Epithelial cell of proximal tubule (primary cell): ENCODE results near the genes SPTLC1 and ZNF484.

DNA sequence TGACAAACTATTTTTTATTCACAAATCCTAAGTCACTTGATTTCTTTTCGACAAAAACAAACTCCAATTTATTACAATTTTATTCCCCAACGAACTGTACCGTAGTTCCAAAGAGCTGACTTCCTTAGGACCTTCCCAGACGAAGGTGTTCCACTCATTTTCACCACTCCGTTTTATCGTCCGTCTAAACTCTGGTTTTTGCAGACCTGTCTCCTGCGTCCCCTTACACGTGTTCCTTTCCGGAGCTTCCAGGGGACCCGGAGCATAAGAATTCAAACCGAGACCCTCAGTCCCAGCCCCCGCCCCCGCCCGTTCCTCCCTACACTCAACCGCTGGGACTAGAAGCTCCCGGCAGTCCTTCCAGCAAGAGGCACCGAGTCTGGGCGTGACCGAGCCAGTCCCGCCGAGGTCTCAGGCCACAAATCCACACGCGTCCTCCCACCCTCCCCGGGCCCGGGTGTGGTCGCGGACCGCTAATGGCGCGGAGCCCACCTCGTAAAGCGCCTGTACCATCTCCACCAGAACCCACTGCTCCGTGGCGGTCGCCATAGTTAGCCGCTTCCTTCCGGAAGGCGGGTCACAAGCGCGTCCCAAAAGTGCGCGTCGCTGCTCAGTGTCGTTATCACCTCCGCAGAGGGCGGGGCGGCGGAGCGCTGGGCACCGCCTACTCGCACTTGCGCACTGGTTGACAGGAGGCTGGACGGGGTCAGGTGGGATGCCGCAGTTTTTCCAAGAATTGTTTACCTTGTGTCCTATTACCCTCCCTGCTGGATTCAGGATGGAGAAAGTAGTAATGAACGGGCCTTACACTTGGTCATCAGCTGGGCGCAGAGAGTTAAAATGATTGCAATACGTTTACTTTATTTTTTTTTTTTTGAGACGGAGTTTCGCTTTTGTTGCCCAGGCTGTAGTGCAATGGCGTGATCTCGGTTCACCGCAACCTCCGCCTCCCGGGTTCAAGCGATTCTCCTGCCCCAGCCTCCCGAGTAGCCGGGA lies at the start of gene SPTLC1:
TSS of gene SPTLC1 (minus strand) at position 592 of the 996 bp plus-strand sequence.
- RAMPAGE, long total RNA, result start-site peak on the minus strand centred at position 563 of the sequence, 13 bp wide, 580 and 124 reads in 2 replicates
- RRBS, result under 1% methylated on average over 8 of the region's 68 CpGs

DNA sequence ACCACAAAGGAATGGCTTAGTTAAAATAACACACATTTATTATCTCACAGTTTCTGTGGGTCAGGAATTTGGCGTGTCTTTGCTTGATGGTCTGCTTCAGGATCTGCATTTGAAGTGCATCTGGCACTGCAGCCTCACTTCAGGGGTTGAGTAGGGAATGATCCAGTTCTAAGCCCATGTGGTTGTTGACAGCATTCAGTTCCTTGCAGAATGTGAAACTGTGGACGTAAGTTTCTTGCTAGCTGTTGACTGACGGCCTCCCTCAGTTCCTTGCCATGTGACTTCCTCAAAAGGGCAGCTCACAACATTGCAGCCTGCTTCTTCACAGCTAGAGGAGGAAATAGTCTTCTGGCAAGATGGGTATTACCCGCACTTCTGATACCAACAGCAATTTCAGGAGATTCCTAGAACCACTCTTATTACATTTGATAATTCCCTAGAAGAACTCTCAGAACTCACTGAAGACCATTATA lies 2.2 kb upstream of the OGN start:
- RAMPAGE, long total RNA, result no peak
- RRBS, result no CpG with 5 or more reads among the region's 4 CpGs

DNA sequence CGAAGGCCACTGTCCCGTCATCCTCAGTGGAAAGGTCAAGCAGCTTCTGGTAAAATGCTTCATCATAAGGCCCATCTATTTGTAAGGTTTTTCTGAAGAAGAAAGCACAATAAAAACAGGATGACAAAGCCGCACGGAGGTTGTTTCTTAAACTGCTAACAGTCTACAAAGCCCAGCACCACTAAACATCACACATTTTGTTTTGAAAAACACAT lies 35.6 kb downstream of the IPPK start:
- RAMPAGE, long total RNA, result no peak
- RRBS, result no CpG with 5 or more reads among the region's 4 CpGs

DNA sequence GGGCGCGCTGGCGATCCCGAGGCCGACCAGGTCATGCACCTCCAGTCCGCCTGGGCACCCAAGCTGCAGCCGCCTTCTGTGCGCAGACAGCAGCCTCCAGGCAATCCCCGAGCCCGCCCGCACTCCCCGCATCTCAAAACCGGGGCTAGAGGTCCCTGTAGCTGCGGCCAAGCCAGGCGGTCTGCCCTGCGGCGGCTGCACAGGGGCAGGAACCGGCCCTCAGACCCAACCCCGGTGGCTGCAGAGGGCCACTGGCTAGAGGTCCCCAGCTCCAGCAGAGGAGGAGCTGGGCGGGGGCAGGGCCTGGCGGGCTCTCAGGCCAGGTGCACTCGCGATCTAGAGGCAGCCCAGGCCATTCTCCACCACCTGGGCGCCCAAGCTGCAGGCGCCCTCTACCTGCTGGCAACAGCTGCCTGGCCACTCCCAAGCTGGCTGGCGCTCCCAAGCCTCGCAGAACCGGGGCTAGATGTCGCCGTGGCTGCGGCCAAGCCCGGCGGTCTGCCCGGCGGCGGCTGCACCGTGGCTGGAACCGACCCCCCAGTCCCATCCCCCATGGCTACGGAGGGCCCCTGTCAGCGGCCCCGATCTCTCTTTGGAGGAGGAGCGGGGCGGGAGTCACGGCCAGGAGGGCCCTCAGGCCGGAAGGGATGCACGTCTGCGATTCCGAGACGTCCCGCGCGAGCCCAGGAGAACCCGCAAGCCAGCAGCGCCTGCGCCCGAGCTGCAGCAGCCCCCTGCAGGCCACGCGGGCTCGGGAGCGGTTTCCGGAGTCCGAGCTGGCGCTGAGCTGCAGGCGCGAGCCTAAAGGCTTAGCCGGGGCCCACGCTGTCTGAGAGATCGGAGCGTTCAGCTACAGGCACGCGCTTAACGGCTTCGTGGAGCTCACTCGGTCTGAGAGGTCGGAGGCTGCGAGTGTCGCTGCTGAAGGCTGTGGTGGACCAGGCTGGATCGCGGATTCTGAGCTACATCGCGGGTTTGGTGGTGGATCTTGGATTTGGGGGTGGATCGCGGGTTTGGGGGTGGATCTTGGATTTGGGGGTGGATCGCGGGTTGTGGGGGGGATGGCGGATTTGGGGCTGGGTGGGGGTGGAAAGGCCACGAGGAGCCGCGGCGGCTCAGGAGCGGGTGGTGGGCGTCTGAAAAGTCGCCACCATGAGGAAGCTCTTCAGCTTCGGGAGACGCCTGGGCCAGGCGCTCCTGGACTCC lies 44.3 kb upstream of the BICD2 start:
- RAMPAGE, long total RNA, result no peak
- RRBS, result 3% methylated on average over 8 of the region's 96 CpGs

DNA sequence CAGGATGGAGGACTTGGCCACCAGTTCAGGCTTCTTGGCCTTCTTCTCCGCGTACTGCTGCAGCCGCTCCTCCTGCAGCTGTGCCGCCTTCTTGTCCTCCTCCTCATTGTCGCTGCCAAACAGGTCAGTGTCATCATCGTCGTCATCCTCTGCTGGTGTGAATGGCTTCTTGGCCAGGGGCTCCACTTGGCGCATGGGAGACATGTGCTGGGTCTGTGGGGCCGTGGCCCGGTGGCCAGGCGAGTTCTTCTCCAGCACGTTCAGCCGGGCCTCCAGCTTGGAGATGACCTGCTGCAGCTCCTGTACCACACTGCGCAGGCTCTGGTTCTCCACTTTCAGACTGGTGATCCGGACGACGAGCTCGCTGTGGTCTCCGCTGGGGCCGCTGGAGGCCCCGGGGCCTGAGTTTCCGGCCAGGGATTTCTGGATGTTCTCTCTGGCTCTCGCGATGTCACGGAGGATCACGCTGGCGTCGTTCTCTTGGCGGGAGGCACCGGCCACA lies 40.7 kb downstream of the ZNF484 start:
- RAMPAGE, long total RNA, result no peak
- RRBS, result 96% methylated on average over 5 of the region's 30 CpGs

DNA sequence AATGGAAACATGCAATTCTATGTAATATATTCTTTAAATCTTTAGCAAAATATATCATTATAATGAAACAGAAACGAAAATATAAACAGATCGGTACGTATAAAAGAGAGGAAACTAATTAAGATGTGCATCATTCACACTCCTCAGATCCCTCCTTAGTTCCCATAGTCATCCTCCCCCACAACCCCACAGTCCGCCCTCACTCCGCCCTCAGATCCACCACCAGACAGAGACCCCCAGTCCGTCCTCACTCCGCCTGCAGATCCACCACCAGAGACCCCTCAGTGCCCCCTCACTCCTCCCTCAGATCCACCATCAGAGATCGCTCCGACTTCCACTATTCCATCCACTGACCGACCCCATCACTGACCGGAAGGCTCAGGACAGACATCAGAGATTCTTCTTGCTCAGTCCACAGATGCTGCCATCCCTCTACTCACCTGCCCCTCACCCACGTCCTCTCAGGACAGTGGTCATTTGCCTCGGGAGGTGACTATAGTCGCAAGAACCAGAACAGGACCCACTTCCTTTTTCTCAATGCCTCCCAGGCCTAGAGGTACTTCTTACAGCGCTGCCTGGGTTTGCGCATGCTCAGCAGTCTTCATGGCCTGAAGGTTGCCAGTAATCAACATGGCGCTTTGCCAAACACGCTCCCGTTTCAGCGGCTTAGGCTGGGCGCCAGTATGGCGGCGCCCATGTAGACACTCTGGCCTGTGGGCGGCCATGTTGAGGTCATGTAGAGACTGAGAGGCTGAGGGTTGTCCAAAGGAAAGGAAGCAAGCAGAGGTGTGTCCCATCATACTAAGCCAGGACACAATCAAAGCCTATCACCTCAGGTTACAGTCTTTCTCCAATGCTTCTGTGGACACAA lies at the start of gene ZNF484:
TSS of gene ZNF484 (minus strand) at position 589 of the 871 bp plus-strand sequence.
- RAMPAGE, long total RNA, result no peak
- RRBS, result no CpG with 5 or more reads among the region's 24 CpGs

DNA sequence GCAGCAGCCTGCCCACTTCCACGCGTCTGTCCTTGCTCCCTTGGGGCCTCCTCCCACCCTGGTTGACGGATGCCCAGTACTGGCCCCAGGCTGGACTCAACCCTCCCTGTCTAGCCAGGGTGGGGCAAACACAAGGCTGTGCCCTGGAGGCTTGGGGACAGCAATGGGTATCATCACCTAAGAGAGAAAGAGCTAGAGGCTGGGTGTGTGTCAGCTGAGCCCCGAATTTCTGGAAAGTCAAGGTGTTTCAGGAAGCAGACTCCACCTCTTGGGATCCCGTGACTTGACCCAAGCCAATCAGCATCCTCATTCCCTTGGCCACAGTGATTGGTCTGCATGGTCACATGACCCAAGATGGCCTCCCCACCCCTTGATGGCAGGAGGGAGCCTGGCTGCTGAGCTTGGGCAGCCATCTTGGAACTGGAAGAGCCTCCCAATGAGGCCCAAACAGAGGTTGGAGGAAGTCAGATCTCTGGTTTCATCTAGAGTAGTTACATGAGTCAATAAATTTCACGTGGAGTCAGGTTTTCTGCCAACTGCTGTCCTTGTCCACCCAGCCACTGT lies 17.5 kb upstream of the SUSD3 start:
- RAMPAGE, long total RNA, result no peak
- RRBS, result no CpG with 5 or more reads among the region's 6 CpGs

DNA sequence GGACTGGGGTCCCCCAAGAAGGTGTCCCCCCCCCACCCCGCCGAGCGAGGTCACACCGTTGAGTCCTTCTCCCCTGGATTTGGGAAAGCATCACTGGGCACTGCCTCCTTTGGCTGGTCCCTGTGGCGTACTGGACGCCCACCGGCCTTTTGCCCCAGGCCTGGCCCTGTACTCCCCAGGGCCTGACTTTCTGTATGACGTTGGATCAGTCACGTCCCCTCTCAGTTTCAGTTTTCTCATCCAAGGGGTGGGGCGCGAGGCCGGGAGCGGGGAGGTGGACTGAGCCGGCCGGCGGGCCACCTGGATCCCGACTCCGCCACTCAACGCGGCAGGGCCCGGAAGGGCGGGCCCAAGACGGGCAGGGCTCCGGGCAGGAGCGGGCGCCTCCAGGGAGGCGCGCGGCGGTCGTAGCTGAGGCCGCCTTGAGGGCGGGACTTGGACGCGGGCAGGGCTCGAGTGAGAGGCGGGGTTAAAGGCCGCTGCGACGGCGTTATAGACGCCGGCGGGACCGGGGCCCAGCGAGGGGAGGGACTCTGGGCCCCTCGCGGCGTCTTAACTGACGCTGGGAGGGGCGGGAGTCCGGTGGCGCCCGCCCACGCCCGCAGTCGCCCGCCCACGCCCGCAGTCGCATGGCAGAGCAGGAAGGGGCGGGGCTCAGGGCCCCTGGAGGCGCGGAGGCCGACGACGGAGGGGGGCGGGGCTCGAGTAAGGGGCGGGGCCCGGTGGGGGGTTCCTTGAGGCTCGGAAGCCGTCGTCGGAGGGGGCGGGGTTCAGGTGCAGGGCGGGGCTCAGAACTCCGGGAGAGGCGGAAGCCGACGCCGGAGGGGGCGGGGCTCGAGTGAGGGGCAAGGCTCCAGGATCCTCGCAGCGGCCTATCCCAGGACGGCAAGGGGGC lies 601 bp upstream of the CARD19 start:
- RAMPAGE, long total RNA, result no peak
- RRBS, result 2% methylated on average over 21 of the region's 87 CpGs

DNA sequence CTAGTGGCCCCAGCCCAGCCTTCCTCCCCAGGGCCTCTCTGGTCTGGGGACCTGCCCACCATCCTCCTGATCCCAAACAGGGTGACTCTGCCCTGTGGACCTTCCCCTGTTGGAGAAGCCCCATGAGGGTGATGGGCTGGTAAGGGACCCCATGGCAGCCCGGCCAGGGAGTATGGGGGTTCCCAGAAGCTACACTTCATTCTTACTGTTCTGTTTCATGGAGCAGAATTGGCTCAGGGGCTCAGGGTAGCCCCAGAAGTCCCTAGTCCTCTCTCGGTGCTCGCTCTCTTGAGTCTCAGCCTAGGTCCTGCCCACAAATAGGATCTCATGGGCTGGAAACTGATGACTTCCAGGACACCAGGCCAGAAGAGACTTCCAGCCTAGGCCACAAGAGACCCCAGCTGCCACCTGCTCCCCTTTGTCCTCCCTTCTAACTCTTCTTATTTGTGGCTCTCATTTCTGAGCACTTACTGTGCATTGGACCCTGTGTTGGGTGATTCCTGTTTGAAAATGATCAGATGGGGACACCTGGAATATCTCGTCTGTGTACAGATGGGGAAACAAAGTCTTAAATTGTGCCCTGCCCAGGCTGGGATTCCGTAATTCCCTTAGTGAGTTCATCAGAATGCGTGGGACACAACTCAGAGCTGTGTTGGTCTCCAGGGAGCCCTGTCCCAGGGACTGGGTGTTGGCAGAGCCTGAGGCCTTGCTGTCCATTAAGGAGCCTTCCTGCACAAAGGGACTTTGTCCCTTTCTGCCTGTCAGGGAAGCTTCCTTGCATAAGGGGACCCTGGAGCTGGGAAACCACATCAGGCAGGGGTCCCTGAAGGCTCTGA lies 1.2 kb downstream of the CARD19 start:
- RAMPAGE, long total RNA, result no peak
- RRBS, result no CpG with 5 or more reads among the region's 6 CpGs

- RAMPAGE, long total RNA, result no peak
- RRBS, result no CpG with 5 or more reads among the region's 8 CpGs
Measured at GRCh38 chr9:93127634-93127970, 6.4 kb downstream of the NINJ1 start.

DNA sequence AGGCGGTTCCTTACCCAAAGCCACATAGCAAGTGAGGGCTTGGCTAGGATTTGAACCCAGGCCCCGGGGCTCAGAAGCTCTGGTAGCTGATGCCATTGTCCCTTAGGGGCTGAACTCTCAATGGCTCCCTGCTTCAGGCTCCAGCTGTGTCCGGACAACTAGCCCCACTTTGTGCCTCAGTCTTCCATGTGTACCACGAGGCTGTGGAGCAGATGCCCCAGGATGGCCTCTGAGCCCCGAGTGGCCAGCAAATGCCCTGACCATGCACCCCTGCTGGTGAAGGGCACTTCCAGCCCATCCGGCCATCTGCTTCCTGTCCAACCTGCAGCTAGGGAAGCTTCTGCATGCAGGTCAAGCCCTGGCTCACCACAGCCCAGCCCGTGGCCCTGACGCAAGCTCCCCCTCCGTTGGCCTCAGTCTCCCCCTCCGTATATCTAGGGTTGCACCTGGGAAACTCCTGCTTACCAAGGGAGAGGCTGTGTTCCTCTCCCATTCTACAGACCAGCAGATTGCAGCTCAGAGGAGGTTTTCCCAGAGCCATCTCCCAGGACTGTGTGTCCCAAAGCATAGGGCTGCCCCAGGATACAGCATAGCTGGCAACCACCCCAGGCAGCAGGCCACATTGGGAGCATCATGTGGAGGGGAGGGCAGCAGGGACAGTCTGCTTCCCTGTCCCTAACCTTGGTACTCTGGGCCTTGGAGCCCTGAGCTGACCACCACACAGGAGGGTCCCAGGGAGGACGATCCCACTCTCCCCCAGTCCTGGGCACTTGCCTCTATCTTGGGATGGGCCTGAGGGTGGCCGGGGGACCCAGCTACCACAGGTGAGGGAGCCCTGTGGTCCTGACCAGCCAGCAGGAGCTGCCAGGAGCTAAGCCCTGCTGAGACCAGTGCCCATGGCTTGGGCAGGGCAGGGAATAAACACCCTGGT lies 4.6 kb downstream of the NINJ1 start:
- RAMPAGE, long total RNA, result no peak
- RRBS, result 65% methylated on average over 2 of the region's 12 CpGs

GRCh38 chr9:93226663-93227195 lies 42.8 kb downstream of the WNK2 start:
- RAMPAGE, long total RNA, result no peak
- RRBS, result no CpG with 5 or more reads among the region's 5 CpGs

DNA sequence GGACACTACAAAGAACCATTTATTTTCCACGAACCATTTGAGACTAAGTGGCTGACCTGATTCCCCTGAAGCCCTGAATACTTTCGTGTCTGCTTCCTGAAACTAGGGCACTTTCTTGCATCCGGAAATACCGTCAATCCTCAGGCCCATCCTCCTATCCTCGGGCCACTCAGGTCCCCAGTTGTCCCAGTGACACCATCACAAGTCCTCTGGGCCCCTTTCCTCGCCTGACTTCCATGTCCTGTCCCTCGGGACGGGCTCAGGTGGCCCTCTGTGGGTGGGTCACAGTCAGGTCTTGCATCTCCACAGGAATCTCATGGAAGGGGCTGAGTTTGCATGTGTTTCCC lies 61.2 kb downstream of the WNK2 start:
- RAMPAGE, long total RNA, result no peak
- RRBS, result no CpG with 5 or more reads among the region's 8 CpGs

- RAMPAGE, long total RNA, result no peak
- RRBS, result no CpG with 5 or more reads among the region's 2 CpGs
Measured at GRCh38 chr9:93445732-93446305, 5.7 kb upstream of the FAM120A start.

DNA sequence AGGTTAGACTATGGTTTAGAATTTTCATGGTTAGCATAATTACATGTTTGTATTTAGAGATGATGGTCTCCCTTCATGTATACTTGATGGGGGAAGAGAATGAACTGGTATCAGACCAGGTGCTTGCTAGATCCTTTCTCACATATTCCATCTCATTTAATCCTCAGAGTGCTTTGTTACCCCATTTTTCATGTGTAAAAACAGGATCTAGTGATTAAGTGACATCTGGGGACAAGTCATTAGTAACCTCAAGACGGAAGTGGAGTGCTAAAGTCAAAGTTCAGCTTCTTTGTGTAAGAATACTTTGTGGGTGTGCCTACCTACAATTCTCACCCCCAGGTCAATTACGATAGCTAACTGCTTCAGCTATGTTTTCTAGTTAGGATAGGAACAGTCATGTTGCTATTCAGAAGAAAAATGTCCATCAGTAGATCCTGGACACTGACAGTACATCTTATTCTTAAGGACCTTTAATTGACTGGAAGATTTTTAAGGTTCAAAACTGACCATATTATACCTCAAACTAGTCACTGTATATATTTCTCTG lies 3.1 kb upstream of the FAM120AOS start:
- RAMPAGE, long total RNA, result no peak
- RRBS, result no CpG with 5 or more reads among the region's 2 CpGs

GRCh38 chr9:93468621-93468984 lies 15.2 kb upstream of the FAM120AOS start:
- RAMPAGE, long total RNA, result no peak
- RRBS, result no CpG with 5 or more reads among the region's 6 CpGs

- RAMPAGE, long total RNA, result no peak
- RRBS, result no CpG with 5 or more reads among the region's 7 CpGs
Measured at GRCh38 chr9:93503782-93504423, 50.5 kb upstream of the FAM120AOS start.

DNA sequence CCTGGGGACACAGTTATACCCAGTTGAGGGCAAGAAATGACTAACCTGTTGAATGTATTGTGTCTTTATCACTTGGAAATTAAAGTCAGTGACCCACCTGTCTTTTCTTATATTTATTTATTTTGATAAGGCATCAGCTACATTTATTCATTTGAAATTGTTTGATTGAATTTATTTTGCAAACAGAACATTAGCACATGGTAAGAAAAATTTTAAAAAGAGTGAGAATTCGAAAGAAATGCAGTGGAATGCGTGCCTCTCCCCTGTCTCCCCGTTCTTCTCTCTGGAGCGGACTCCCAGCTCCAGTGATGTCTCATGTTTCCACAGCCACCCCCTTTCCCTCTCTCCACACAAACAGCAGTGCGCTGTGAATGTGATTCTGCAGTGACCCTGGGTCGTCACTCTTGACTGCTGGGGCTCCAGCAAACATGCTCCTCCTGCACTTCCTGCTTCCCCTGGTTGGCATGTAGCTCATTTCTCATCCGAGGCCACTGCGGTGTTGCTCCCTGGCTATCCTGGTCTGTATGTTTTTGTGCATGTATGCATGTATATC lies 13.2 kb downstream of the PHF2 start:
- RAMPAGE, long total RNA, result no peak
- RRBS, result no CpG with 5 or more reads among the region's 8 CpGs

- RAMPAGE, long total RNA, result no peak
- RRBS, result under 1% methylated on average over 23 of the region's 104 CpGs
Measured at GRCh38 chr9:94030211-94031349, 53.7 kb upstream of the PTPDC1 start.

DNA sequence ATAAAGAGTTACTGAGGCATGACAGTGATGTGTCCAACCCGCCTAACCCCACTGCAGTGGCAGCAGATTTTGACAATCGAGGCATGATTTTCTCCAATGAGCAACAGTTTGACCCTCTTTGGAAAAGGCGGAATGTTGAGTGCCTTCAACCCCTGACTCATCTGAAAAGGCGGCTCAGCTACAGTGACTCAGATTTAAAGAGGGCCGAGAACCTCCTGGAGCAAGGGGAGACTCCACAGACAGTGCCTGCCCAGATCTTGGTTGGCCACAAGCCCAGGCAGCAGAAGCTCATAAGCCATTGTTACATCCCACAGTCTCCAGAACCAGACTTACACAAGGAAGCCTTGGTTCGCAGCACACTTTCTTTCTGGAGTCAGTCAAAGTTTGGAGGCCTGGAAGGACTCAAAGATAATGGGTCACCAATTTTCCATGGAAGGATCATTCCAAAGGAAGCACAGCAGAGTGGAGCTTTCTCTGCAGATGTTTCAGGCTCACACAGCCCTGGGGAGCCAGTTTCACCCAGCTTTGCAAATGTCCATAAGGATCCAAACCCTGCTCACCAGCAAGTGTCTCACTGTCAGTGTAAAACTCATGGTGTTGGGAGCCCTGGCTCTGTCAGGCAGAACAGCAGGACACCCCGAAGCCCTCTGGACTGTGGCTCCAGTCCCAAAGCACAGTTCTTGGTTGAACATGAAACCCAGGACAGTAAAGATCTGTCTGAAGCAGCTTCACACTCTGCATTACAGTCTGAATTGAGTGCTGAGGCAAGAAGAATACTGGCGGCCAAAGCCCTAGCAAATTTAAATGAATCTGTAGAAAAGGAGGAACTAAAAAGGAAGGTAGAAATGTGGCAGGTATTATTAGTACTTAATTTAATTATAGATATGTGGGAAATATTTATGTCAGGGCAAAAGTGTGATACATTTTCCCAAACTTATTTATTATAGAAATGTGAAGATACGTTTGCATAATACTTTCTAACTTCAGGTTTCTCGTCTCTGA lies 13.8 kb downstream of the PTPDC1 start:
- RAMPAGE, long total RNA, result no peak
- RRBS, result no CpG with 5 or more reads among the region's 10 CpGs